Tibial nerve (tissue), 3 donors: ENCODE data around the gene AGA.

GRCh38 chr4:177440930-177441781, 1.1 kb downstream of the AGA start:
- PRO-cap: no peak
- RAMPAGE, long total RNA, 3 experiments: no peak in any of the 3 experiments

- PRO-cap: bidirectional peak, plus-strand start at chr4:177442176, minus-strand start at chr4:177442082; bidirectional peak, plus-strand start at chr4:177442562, minus-strand start at chr4:177442410
- RAMPAGE, long total RNA, 3 experiments: start-site peak on the plus strand in 1 of 3 experiments, at chr4:177442154-177442166 at its widest, 8 reads per replicate; start-site peak on the minus strand in 3 of 3 experiments, at chr4:177442379-177442412 at its widest, 36 to 106 reads per replicate
Observed at GRCh38 chr4:177441782-177442649, at the start of gene AGA. Gene AGA (minus strand): TSS chr4:177442437.

DNA sequence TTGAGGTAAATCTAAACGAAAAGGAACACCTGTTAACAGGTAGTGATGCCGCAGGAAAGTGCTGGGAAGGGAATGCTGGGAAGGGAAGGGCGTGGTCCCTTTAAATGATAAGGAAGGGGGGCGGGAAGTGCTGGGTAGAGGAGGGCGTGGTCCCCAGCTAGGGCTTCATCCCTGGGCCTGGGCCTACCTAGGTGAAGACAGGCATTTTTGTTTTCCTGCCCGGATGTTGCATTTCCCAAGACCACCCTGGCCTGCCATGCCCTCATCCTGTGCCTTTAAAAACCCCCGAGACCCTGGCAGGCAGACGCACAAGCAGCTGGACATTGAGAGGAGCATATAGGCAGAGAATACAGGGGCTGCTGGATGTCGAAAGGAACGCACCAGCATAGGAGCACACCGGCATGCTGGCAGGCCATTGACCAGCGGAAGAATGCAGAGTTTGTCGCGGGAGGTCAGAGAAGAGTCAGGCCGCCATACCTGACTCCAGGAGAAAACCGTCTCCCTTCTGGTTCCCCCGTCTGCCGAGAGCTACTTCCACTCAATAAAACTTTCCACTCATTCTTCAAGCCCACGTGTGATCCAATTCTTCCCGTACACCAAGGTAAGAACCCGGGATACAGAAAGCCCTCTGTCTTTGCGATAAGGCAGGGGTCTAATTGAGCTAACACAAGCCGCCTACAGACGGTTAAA, 2.8 kb upstream of the AGA start:
- PRO-cap: no peak
- RAMPAGE, long total RNA, 3 experiments: no peak in any of the 3 experiments

DNA sequence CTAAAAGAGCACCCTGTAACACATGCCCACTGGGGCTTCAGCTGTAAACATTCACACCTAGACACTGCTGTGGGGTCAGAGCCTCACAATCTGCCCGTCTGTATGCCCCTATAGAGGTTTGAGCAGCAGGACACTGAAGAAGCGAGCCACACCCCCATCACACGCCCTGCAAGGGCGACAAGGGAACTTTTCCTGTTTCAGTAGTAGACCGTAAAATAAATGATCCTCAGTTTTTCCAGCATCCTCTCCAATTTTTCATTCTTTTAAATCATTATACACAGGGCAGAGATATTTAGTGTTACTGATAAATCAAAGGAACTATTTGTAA, 3.3 kb upstream of the AGA start:
- PRO-cap: no peak
- RAMPAGE, long total RNA, 3 experiments: no peak in any of the 3 experiments

GRCh38 chr4:180059289-180059513, 2184.0 kb upstream of the TENM3 start:
- PRO-cap: unidirectional peak, minus-strand start at chr4:180059441
- RAMPAGE, long total RNA, 3 experiments: no peak in any of the 3 experiments

DNA sequence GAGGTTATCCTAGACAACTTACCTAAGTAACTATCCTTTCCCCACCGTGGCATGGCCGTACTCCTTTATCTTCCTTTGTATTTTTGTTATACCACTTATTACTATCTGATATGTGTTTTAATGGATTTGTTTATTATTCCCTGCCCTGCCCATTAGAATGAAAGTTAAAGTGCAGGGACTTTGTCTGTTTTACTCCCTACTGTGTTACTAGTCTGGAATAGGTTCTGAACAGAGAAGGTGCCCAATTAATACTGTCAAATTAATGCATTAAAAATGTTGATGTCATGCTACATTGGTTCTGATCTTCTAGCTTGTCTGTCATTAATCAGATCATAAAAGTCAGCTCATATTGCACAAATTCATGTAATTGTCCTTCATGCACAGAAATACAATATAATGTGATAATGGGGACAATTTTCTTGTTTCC, 1839.8 kb upstream of the TENM3 start:
- PRO-cap: no peak
- RAMPAGE, long total RNA, 3 experiments: no peak in any of the 3 experiments

DNA sequence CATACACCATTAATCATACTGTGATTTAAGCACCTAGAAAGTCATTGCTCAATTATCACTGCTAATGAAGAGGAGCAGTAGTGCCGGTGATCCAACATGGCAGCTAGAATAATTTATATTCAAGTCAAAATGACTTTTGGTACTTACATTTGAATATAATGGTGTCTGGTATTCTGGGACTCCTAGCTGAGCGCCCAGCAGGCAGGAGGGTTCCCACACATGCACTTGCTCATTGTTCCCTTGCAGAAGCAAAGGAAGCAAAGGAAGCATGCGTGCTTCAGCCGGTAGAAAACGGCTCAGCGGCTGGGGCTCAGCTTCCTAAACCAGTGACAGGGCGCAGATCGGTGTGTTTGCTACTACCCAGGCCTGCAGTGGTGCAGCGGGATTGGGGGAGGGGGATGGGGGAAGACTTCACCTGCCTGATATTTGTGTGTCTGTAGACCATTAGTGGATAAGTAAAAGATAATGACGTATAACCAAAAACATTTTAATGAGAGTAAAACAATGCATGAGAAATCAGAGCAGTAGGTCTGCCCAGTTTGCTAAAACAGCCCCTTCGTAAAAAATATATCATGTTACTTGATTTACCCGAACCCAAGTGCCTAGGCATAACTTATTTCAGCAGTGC, 978.3 kb upstream of the TENM3 start:
- PRO-cap: no peak
- RAMPAGE, long total RNA, 3 experiments: no peak in any of the 3 experiments

DNA sequence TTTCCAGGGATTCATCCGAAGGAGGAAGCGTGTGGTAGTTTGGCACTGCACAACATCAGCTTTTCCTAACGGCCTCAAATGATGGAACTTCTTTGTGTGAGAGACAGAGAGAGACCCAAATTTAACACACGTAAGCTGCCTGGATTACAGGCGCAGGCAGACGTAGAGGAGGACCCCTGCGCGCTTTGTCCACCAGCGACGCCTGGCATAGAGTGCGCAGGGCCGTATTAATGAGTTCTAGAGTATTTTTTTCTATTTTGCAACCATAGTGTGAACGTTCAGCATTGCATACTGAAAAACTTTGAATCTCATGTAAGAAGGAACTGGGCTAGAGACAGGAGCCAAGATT, 101.8 kb upstream of the TENM3 start:
- PRO-cap: bidirectional peak, plus-strand start at position 195 of the sequence, minus-strand start outside the sequence
- RAMPAGE, long total RNA, 3 experiments: no peak in any of the 3 experiments

- PRO-cap: no peak
- RAMPAGE, long total RNA, 3 experiments: no peak in any of the 3 experiments
Observed at GRCh38 chr4:182179047-182179506, 64.1 kb upstream of the TENM3 start.

- PRO-cap: unidirectional peak, plus-strand start at chr4:182806593
- RAMPAGE, long total RNA, 3 experiments: no peak in any of the 3 experiments
Observed at GRCh38 chr4:182806107-182807333, 110.7 kb downstream of the DCTD start.

- PRO-cap: no peak
- RAMPAGE, long total RNA, 3 experiments: no peak in any of the 3 experiments
Observed at GRCh38 chr4:182895746-182896327, 21.3 kb downstream of the DCTD start.

DNA sequence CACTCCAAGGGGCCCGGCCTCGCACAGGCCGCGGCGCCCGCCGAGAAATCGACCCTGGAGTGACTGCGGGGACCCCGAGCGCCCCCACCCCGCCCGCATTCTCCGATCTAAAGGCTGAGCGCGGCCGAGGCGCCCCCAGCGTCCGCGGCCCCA, 260 bp downstream of the DCTD start:
- PRO-cap: no peak
- RAMPAGE, long total RNA, 3 experiments: no peak in any of the 3 experiments

DNA sequence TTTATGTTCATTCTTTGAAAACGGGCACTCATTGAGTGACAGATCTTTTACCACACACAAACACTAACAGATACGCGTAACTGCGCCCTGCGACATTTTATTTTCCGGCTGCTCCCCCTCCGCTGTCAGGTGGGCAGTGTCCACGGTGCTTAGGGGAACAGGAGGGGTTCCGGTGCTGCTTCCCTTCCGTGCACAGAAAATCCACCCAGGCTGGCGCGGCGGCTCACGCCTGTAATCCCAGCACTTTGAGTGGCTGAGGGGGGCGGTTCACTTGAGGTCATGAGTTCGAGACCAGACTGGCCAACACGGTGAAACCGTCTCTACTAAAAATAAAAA, 62.6 kb downstream of the TRAPPC11 start:
- PRO-cap: no peak
- RAMPAGE, long total RNA, 3 experiments: no peak in any of the 3 experiments

DNA sequence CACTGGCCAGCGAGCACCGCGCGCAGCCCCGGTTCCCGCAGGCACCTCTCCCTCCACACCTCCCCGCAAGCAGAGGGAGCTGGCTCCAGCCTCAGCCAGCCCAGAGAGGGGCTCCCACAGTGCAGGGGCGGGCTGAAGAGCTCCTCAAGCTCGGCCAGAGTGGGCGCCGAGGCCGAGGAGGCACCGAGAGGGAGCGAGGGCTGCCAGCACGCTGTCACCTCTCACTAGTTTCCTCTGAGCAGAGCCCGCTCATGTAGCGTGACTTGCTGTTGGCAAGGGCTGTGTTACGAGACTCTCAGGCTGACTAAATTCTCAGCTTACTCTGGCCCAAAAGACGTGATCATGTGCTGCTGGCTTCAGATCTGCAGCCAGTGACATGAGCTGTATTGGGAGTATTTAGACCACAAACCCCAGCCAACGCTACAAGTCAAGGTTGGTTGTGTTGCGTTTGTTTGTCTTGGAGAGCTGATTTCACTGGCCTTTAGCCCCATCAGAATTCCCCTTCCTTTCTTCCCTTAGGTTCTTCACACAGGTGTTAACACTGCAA, 87.8 kb downstream of the TRAPPC11 start:
- PRO-cap: no peak
- RAMPAGE, long total RNA, 3 experiments: no peak in any of the 3 experiments

DNA sequence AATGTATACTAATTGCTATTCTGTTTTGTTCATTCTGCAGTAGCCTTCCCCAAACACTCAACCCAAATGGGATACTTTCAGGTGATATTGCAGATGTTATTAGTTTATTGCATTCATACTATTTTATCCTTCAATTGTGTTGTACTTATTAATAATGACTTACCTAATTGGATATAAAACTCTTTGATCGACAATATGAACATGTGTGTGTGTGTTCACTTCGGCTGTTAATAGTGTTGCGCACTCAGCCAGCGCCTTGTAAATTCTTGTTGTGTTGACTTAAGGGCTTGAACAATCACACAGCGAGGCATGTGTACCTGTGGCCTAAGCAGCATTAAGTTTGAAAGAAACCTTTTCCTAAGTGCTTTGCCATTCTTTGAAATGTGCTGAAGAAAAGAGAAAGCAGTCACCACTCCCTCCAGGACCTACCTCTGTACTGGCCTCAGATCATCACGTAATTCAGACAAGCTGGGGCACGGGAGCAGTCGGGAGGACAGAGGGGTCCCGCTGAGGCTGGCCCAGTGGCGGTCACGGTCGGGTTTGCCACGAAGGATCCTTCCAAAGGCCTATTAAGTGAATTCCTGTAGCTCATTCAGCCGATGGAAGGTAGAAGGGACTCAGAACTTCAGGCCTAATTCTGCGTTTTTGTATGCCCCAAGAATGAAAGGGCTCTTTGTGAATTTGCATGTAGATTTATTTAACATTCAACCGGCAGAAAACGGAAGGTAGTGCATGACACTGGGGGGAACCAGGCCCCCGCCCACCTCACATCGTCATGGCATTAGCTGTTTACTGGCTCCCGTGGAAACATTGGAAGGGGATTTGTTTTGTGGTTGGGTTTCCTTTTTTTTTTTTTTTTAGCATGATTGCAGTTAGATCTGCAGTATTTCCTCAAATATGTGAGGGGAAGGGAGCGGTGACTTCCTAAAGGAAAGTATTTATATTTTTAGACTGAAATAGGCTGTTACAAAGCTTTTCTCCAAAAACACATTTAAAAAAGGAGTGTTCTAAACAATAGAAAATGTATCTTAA, 106.2 kb downstream of the TRAPPC11 start:
- PRO-cap: no peak
- RAMPAGE, long total RNA, 3 experiments: no peak in any of the 3 experiments

DNA sequence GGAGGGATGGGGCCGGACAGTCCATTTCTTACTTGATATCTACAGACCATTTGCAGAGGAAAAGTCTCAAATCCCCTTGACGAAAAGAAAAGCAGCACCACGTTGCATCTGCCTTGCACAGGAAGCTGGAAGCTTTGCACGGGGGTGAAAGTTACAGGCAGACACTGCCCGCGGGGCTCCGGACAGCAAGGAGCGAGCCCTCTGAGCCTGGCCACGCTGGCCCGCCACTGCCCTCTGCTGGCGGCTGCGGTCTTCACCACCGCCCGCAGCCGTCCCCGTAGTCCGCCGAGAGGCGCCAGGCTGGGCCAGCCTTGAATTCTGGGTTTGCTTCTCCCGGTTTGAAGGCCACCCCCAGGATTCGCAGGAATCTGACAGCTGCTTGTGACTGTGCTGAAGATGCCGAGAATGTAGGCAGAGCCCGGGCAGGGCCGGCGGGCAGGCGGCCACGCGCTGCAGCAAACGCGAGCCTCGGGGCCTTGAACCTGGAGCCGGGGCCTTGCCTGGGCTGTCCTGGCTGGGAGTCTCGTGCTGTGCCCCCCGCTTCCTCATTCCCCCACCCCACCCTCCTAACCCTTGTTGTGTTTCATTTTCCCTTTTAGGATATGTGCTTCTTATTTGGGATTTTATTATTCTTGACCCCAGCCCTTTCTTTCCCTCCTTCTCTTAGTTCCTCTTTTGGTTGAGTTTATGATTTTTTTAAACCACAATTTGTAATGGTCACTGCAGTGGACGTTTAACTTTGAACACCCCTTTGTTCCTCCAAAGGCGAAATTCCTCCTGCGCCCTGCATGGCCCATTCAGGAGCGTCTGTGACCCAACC, 49.1 kb downstream of the ENPP6 start:
- PRO-cap: no peak
- RAMPAGE, long total RNA, 3 experiments: no peak in any of the 3 experiments

DNA sequence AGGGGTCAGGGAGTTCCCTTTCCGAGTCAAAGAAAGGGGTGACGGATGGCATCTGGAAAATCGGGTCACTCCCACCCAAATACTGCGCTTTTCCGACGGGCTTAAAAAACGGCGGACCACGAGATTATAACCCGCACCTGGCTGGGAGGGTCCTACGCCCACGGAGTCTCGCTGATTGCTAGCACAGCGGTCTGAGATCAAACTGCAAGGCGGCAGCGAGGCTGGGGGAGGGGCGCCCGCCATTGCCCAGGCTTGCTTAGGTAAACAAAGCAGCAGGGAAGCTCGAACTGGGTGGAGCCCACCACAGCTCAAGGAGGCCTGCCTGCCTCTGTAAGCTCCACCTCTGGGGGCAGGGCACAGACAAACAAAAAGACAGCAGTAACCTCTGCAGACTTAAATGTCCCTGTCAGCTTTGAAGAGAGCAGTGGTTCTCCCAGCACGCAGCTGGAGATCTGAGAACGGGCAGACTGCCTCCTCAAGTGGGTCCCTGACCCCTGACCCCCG, 9.2 kb downstream of the ENPP6 start:
- PRO-cap: no peak
- RAMPAGE, long total RNA, 3 experiments: no peak in any of the 3 experiments

- PRO-cap: no peak
- RAMPAGE, long total RNA, 3 experiments: no peak in any of the 3 experiments
Observed at GRCh38 chr4:184310842-184311414, 93.3 kb upstream of the ENPP6 start.

DNA sequence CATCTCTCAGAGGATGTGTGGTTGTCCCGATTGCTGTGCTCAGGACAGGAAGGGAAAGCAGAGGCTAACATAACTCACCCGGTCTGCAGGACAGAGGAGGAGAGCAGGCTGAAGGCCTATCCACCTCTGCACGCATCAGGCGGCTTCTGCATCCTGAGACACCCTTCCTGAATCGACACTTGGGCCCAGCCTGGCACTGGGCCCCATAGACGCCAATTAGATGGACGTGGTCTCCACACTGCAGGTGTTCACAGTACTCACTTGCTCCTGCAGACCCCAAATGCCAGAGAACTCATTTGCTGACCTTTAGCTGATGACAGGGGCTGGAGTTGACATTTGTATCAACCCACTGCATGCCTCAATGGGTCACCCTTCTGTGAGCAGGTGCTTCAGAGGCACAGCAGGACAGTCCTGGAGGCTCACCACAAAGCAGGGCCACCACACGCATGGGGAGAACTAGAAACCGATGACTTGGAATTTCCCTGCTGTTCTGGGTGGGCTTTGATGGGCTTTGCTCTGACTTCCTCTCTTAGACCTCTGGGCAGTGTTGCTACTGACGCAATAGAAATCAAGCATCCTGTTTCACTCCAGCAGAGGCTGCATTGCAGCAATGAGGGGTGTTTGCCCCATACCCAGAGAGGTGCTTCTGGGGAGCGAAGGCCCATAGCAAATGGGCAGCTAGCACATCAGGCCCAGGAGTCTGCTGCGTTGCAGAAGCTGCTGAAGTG, 96.4 kb upstream of the ENPP6 start:
- PRO-cap: no peak
- RAMPAGE, long total RNA, 3 experiments: no peak in any of the 3 experiments

DNA sequence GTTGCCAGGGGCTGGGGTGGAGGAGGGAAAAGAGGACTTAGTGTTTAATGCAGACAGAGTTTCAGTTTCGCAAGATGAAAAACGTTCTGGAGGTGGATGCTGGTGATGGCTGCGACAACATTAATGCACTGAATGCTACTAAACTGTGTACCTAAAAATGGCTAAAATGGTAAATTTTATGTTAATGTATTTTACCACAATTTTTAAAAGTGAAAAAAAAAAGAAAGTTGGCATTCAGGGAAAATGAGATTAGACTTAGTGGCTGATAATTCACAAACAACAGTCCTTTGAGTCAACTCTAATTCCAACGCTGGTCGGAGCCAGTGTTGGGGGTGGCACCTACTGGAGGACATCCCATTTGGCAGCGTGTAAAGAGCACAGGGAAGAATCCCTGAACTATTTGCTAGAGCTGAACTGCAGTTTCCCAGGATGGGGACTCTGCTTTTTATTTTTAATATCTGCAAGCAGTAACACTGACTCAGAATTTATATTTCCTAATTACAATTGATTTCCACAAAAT, 77.0 kb downstream of the IRF2 start:
- PRO-cap: no peak
- RAMPAGE, long total RNA, 3 experiments: no peak in any of the 3 experiments